Astrocyte (in vitro differentiated cells and primary cell): ENCODE data around the gene RARA.

GRCh38 chr17:39997509-39998474 is 17.2 kb downstream of the PSMD3 start:
- PRO-cap: no peak
- RRBS, 2 experiments: 60 to 83% methylated on average over 1 to 2 of the region's 13 CpGs

- PRO-cap: no peak
- RRBS, 2 experiments: no CpG with 5 or more reads among the region's 4 CpGs
Observed at GRCh38 chr17:40036716-40036943, 17.6 kb downstream of the MED24 start.

DNA sequence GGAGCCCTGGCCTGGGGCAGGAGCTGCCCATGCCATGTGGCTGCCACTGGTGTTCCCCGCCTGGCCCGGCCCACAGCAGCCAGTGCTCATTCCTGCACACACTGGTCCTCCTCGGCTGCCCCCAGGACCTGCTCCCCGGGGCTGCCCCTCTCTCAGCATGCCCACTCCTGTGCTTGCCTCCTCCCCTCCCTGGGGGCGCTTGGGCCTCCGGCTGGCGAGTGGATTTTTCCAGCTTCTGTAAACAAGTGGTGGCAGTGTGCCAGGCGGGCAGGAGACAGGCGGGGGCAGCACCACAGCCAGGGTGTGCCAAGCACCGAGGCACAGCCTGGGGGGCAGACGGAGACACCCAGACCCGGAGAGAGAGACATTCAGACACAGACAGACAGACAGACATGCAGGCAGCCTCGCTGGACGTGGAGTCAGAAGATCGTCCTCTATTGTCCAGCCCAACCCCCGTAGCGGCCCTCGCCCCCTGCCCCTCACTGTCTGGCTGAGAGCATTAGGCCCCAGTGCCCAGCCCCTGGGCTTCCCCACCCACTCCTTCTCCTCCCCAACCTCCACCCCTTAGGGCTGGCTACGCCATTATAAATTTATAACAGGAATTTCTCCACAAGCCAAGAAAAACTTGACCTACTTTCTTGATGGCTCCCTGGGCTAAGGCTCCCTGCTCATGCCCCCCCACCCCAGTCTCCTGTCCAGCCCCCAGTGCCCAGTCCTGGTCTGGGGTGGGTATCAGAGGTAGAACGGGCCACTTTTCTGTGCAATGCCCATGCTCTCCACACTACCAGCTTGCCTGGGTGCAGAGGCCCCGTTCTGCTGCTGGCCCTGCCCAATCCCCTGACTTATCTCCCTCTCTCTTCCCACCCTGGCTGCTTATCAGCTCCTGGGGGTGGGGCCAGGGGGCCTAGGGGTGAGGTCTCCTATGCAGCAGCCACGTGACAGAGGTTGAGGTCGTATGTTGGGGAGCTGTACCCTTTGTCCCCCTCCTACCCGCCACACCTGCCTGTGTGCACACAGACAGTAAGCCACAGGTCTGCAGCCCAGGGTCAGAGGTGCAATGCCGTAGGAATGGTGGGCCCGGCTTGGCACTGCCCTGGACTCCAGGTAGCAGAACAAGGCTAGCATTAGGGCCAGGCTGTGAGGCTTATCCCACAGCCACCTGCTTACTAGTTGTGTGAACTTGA is 9.8 kb downstream of the THRA start:
- PRO-cap: no peak
- RRBS, 2 experiments: 7 to 9% methylated on average over 5 of the region's 26 CpGs

DNA sequence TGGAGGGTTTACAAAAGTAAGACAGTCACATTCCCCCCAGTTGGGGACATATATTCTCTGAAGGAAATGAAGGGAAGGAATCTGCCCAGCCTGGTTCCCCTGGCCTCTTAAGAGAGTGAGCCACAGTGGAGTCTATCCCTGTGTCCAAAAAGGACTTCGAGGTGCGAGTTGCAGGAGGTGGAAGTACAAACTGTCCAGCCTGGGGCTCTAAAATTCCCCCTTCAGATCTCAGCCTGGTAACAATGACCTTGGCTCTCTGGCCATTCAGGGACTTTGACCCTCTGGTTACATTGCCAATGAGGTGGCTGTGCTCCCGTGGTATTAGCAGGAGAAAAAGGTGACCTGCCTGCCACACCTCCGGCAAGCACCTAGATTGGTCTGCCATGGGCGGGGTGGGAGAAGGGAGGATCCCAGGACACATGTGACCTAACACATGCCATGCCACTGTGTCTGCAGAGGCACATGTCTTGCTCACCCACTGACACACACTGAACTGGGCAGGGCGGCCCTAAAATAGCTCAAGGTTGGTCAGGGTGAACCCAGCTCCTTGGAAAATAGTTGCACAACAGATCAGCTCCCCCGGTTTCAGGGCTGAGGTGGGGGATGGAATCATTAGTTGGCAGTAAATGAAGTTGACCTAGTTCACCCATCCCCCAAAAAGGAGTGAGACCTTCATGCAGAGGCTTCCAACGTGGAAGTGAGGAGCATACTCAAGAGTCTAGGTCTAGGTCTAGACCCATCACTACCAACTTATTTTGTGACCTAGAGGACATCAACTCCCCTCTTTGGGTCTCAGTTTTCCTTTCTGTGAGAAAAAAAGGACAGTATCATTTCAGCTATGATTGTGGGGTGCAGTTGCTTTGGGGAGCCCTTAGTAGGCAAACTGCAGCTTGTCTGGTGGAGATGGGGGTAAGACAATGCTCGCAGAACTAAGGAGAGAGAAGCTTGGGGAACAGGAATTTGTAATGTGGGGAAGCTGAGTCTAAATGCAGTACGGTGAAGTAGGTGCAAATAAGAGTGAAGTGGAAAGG is 2.2 kb downstream of the NR1D1 start:
- PRO-cap: no peak
- RRBS, 2 experiments: no CpG with 5 or more reads among the region's 10 CpGs

DNA sequence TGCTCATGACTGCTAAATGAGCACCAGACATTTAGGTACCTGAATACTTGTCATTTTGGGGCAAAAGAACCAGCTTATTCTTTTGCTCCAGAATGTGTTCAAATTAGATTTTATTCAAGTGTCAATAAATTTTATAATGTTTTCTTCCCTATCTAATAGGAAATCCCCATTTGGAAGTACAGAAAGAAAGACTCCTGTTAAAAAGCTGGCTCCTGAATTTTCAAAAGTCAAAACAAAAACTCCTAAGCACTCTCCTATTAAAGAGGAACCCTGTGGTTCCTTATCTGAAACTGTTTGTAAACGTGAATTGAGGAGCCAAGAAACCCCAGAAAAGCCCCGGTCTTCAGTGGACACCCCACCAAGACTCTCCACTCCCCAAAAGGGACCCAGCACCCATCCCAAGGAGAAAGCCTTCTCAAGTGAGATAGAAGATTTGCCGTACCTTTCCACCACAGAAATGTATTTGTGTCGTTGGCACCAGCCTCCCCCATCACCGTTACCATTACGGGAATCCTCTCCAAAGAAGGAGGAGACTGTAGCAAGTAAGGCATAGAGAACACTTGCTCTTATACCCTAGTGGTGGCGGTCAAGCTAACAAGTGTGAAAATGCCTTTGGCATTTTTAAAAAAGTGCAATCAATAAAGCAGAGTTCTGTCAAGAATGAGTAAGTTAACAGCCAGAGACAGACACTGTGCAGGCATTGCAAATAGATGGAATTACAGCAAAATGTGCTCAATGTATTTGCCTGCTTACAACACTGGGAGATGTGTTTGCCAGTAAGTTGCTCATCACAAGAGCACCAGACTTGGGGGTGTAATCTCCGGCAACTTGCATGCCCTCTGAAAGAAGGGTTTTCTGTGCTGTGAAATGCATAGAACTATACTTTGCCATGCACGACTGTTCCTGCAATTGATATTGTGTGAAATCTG is 7.6 kb downstream of the MSL1 start:
- PRO-cap: no peak
- RRBS, 2 experiments: no CpG with 5 or more reads among the region's 9 CpGs

- PRO-cap: no peak
- RRBS, 2 experiments: no CpG with 5 or more reads among the region's 4 CpGs
Observed at GRCh38 chr17:40130788-40131501, 9.2 kb downstream of the MSL1 start.

DNA sequence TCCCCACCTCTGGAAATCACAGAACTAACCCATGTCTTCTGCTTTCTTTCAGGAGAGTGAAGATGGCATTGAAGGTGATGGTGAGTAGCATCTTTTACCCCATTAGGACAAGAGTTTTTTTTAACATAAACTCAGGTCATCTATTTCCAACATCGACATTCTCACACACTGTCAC is 705 bp downstream of the CASC3 start:
- PRO-cap: no peak
- RRBS, 2 experiments: no CpG with 5 or more reads among the region's 1 CpG

GRCh38 chr17:40180598-40181088 is 3.4 kb downstream of the RAPGEFL1 start:
- PRO-cap: no peak
- RRBS, 2 experiments: no CpG with 5 or more reads among the region's 6 CpGs

GRCh38 chr17:40265553-40265958 is 22.1 kb upstream of the CDC6 start:
- PRO-cap: no peak
- RRBS, 2 experiments: no CpG with 5 or more reads among the region's 3 CpGs

- PRO-cap: no peak
- RRBS, 2 experiments: no CpG with 5 or more reads among the region's 3 CpGs
Observed at GRCh38 chr17:40278065-40278846, 9.4 kb upstream of the CDC6 start.

GRCh38 chr17:40308725-40309873 is at the start of gene RARA:
TSS of gene RARA (plus strand) at chr17:40309180.
- PRO-cap: no peak
- RRBS, 2 experiments: 4% methylated on average over 4 of the region's 23 CpGs; no CpG with 5 or more reads in 1 of the 2 experiments

DNA sequence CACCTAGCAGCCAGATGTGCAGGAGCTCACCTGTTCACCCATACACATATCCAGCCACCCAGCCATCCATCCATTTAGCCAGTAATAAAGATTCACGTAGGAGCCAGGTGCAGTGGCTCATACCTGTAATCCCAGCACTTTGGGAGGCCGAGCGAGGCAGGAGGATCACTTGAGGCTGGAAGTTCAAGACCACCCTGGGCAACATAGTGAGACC is 11.9 kb downstream of the GJD3 start:
- PRO-cap: no peak
- RRBS, 2 experiments: no CpG with 5 or more reads among the region's 3 CpGs

DNA sequence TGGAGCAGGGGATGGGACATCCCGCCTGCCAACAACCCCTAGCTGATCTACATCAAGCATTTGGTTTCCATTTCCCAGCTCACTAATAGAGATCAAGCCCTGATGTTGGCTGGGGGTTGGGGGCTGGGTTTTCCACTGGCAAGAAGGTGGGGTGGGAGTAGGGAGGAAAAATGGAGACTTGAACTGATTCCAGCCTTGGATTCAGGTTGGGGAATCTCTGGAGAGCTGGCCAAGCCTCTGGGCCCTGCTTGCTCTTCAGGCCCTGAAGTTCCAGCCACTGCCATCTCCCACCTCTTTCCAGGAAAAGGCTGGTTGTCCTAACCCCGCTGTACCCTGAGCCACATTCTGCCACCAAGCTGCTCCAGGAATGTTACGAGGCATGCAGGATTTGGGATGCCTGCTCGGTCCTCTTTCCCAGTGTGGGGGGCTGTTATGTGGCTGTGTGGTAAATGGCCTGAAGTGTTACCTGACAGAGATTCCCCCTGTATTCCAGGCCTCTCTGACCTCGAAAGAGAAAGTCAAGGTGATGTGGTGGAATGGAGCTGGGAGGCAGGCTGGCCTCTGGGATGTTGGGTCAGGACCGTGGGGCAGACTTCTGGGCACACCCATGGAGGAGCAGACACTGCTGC is 16.6 kb downstream of the IGFBP4 start:
- PRO-cap: no peak
- RRBS, 2 experiments: no CpG with 5 or more reads among the region's 6 CpGs

- PRO-cap: no peak
- RRBS, 2 experiments: no CpG with 5 or more reads among the region's 5 CpGs
Observed at GRCh38 chr17:40539158-40539766, 26.0 kb downstream of the CCR7 start.

DNA sequence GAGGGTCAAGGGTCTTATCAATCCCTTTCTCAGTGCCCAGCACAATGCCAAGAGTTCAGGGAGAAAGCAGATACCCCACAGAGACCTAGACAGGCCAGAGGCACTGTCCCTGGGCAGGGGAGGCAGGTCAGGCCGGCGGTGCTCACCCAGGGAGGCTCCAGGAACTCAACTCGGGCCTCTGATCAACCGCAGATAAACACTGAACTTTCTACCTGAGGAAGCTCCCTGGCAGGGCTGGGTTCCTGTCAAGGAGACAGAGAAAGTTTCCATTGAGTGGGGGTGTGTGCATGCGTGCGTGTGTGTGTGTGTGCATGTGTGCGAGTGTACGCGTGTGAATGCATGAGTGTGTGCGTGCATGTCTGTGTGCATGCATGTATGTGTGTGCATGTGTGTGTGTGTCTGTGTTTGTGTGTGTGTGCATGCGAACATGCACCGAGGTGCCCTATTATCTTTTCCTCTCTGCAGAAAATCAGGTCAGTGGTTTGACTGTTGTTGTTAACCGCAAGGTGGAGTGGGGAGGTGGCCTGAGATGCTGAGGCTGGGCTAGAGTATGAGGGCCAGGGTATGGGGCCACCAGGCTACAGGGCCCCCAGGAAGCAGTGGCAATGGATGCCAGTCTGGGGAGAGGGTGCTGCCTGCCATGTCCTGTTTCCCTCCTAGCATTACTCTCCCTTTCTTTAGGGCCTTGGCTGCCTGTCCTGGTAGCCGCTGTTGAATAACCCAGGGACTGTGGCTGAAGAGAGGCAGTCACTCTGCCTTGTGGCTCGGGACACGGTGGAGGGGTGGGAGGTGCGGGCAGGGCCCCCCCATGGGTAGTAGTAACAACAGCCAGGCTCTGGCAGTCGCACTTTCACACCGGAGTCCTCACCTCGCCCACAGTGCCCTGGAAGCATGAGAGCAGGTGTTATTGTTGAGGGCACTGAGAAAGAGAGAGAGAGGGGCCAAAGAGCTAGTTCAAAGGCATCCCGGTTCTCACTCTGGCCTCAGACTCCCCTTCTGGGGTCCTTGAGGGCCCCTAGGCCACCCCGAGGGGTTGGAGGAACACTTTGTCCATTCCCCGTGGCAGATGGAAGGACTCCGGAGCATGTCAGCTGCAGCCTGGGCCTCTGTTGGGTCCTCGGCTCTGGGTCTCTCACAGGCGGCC is 23.9 kb downstream of the CCR7 start:
- PRO-cap: no peak
- RRBS, 2 experiments: 95% methylated on average over 5 of the region's 26 CpGs; no CpG with 5 or more reads in 1 of the 2 experiments

- PRO-cap: no peak
- RRBS, 2 experiments: no CpG with 5 or more reads among the region's 13 CpGs
Observed at GRCh38 chr17:40542584-40543391, 22.5 kb downstream of the CCR7 start.

DNA sequence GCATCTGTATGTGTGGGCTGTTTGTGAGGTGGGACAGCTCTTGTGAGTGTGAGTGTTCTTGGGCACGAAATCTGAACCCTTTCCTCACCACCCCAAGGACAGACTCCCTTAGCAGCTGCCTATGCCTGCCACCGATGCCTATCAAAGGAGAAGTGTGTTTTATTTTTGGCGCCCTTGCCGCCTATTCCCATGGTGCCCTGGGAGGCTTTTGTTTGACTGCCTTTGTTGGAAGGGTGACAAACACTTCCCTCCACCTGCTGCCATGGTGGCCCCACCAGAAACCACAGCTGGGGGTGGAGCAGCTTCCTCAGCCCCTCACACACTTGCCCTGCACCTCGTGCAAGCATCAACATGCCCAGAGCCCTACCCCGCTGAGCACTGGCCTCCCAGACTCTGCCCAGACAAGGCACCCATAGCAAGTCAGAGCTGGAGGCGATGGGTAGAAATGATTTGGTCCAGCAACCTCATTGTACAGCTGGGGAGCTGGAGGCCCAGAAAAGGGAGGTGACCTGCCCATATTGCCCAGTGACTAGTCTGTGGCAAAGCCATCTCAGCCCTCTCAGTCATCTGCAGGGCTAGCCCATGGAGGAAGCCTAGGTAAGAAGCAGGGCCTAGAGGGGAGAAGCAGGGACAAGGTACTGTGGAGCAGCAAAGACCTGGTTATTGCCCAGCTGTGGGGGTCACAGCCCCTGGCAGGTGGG is 17.8 kb downstream of the CCR7 start:
- PRO-cap: no peak
- RRBS, 2 experiments: no CpG with 5 or more reads among the region's 7 CpGs

DNA sequence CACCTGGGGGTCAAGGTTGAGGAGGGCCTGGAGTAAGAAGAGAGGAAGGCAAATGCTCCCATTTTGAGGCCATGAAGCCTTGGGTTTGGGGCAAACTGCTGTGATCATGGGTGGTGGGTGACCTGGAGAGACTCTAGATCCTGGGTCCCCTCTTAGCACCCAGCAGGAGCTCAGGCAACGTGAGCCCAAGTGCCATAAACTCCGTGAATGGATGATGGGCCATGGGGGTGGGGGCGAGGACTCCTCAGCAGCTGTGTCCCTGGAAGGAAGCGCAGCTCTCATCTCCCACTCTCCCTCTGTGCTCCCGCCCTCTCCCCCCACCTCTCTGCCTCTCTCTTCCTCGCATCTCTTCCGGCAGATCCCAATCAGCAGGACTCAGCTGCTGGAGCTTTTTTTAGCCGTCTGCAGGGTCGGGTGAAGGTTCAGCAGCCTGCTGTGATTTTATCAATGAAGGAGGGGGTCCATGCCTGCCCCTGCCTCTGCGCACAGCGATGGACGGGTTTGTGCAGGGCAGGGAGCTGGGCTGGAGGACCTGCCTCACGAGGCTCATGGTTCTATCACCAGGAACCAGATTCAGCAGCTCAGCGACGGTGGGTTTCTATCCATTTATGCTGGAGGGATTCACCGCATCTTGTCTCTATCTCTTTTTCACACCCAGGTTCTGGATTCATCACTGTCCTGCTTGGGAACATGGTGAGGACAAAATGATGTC is 8.3 kb downstream of the CCR7 start:
- PRO-cap: no peak
- RRBS, 2 experiments: no CpG with 5 or more reads among the region's 16 CpGs

- PRO-cap: no peak
- RRBS, 2 experiments: no CpG with 5 or more reads among the region's 10 CpGs
Observed at GRCh38 chr17:40596076-40597143, 31.1 kb upstream of the CCR7 start.

GRCh38 chr17:40608485-40609003 is 39.1 kb downstream of the SMARCE1 start:
- PRO-cap: no peak
- RRBS, 2 experiments: no CpG with 5 or more reads among the region's 4 CpGs